ENCODE measurements around a stretch of chr9.

- RAMPAGE, long total RNA, result no peak
- RRBS, 2 experiments, result no CpG with 5 or more reads among the region's 5 CpGs
CAGE:
- cytosol, long polyA minus RNA, result no peak
- cytosol, long polyA plus RNA, result no peak
- long polyA plus RNA, result no peak
- nucleolus, long total RNA, result no peak
- nucleus, long polyA plus RNA, result no peak
- nucleus, long total RNA, result no peak
These were observed 235.9 kb downstream of the TMEM38B start for GRCh38 chr9:105930037-105930778.

GRCh38 chr9:107010760-107011238, 147.8 kb downstream of the ZNF462 start:
- RAMPAGE, long total RNA, result no peak
- RRBS, 2 experiments, result no CpG with 5 or more reads among the region's 4 CpGs
CAGE:
- cytosol, long polyA minus RNA, result no peak
- cytosol, long polyA plus RNA, result no peak
- long polyA plus RNA, result no peak
- nucleolus, long total RNA, result no peak
- nucleus, long polyA plus RNA, result no peak
- nucleus, long total RNA, result no peak

- RAMPAGE, long total RNA, result no peak
- RRBS, 2 experiments, result no CpG with 5 or more reads among the region's 3 CpGs
CAGE:
- cytosol, long polyA minus RNA, result no peak
- cytosol, long polyA plus RNA, result no peak
- long polyA plus RNA, result no peak
- nucleolus, long total RNA, result no peak
- nucleus, long polyA plus RNA, result no peak
- nucleus, long total RNA, result no peak
These were observed 108.1 kb upstream of the RAD23B start for GRCh38 chr9:107175057-107175362.

- RAMPAGE, long total RNA, result no peak
- RRBS, 2 experiments, result no CpG with 5 or more reads among the region's 3 CpGs
CAGE:
- cytosol, long polyA minus RNA, result no peak
- cytosol, long polyA plus RNA, result start-site peak on the plus strand at chr9:107330217-107330238, 371 and 422 reads in 2 replicates
- long polyA plus RNA, result no peak
- nucleolus, long total RNA, result no peak
- nucleus, long polyA plus RNA, result no peak
- nucleus, long total RNA, result no peak
These were observed 47.1 kb downstream of the RAD23B start for GRCh38 chr9:107329985-107330807.

DNA sequence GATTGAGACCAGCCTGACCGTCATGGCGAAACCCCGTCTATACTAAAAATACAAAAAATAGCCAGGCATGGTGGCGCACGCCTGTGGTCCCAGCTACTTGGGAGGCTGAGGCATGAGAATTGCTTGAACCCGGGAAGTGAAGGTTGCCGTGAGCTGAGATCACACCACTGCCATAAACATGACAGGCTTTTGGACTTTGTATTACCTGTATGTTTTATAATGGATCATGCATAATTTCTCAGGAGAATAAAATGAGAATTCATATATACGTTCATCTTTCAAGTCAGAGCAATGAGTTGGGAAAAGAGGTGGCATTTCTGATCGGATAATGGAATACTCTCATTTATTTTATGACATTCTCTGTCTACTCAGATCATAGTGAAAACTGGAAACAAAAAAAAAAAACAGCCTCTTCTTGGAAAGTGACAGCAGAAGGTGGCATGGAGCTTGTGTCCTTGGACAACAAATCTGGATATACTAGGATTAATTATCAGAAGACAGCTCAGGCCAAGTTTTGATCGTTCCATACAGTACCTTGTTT, 48.3 kb downstream of the RAD23B start:
- RAMPAGE, long total RNA, result no peak
- RRBS, 2 experiments, result no CpG with 5 or more reads among the region's 10 CpGs
CAGE:
- cytosol, long polyA minus RNA, result no peak
- cytosol, long polyA plus RNA, result no peak
- long polyA plus RNA, result no peak
- nucleolus, long total RNA, result no peak
- nucleus, long polyA plus RNA, result no peak
- nucleus, long total RNA, result no peak

- RAMPAGE, long total RNA, result no peak
- RRBS, 2 experiments, result no CpG with 5 or more reads among the region's 7 CpGs
CAGE:
- cytosol, long polyA minus RNA, result no peak
- cytosol, long polyA plus RNA, result no peak
- long polyA plus RNA, result no peak
- nucleolus, long total RNA, result no peak
- nucleus, long polyA plus RNA, result no peak
- nucleus, long total RNA, result no peak
These were observed 9.1 kb downstream of the KLF4 start for GRCh38 chr9:107480526-107480793.

- RAMPAGE, long total RNA, result no peak
- RRBS, 2 experiments, result no CpG with 5 or more reads among the region's 12 CpGs
CAGE:
- cytosol, long polyA minus RNA, result no peak
- cytosol, long polyA plus RNA, result no peak
- long polyA plus RNA, result no peak
- nucleolus, long total RNA, result no peak
- nucleus, long polyA plus RNA, result no peak
- nucleus, long total RNA, result no peak
These were observed 125.2 kb upstream of the KLF4 start for GRCh38 chr9:107614618-107615275.

DNA sequence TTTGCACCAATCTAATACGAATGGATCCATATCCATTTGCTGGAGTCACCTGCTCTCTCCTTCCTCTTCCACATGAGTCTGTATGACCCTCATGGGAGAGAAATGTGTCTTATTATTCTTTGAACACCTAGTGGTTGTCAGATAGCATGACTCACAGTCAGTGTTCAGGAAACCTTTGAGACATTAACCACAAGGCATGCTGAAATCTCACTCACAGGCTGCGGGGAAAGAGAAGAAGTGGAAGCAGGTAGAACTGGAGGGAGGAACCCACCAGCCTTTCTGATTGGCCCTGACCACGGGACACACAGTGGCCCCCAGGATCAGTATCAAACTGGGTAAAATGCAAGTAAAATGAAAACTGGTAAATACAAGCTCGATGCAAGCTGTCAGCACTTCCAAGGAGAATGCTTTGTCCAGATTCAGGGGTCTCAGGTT, 222.9 kb upstream of the KLF4 start:
- RAMPAGE, long total RNA, result no peak
- RRBS, 2 experiments, result no CpG with 5 or more reads among the region's 4 CpGs
CAGE:
- cytosol, long polyA minus RNA, result no peak
- cytosol, long polyA plus RNA, result no peak
- long polyA plus RNA, result no peak
- nucleolus, long total RNA, result no peak
- nucleus, long polyA plus RNA, result no peak
- nucleus, long total RNA, result no peak

GRCh38 chr9:107732658-107734081, 243.6 kb upstream of the KLF4 start:
- RAMPAGE, long total RNA, result no peak
- RRBS, 2 experiments, result no CpG with 5 or more reads among the region's 16 CpGs
CAGE:
- cytosol, long polyA minus RNA, result no peak
- cytosol, long polyA plus RNA, result no peak
- long polyA plus RNA, result no peak
- nucleolus, long total RNA, result no peak
- nucleus, long polyA plus RNA, result no peak
- nucleus, long total RNA, result no peak

DNA sequence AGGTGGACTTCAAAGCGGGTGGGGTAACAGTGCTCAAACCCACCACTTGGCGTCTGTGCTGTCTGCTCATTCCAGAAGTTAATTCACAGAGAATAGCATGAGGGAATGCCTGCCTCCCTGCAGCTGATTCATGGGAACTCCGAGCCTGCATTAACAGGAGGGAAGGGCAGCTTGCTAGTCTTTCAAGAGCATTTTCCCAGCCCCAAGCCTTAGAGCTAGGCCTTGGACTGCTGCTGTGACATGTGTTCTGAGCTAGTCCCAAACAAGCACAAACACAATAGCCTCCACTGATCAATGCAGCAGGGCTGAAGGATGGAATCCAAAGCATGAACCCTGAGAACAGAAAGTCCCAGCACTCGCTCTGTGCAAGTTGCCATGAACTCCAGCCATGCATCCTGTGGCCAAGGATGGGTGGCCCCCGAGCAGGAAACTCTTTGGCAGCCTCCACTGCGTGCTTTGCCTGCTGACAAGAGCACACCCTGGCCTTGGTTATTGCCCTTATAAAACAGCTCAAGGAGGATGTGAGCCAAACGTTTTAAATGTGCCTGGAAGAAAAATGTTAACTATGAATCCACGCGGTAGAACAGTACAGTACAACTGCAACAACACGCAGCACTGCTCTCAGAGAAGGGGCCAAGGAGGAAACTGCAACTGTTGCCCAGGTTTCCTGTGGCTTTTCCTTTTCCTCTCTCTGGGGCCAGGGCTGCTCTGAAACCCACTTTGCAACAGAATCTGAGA, 653.1 kb upstream of the KLF4 start:
- RAMPAGE, long total RNA, result no peak
- RRBS, 2 experiments, result no CpG with 5 or more reads among the region's 10 CpGs
CAGE:
- cytosol, long polyA minus RNA, result no peak
- cytosol, long polyA plus RNA, result no peak
- long polyA plus RNA, result no peak
- nucleolus, long total RNA, result no peak
- nucleus, long polyA plus RNA, result no peak
- nucleus, long total RNA, result no peak

DNA sequence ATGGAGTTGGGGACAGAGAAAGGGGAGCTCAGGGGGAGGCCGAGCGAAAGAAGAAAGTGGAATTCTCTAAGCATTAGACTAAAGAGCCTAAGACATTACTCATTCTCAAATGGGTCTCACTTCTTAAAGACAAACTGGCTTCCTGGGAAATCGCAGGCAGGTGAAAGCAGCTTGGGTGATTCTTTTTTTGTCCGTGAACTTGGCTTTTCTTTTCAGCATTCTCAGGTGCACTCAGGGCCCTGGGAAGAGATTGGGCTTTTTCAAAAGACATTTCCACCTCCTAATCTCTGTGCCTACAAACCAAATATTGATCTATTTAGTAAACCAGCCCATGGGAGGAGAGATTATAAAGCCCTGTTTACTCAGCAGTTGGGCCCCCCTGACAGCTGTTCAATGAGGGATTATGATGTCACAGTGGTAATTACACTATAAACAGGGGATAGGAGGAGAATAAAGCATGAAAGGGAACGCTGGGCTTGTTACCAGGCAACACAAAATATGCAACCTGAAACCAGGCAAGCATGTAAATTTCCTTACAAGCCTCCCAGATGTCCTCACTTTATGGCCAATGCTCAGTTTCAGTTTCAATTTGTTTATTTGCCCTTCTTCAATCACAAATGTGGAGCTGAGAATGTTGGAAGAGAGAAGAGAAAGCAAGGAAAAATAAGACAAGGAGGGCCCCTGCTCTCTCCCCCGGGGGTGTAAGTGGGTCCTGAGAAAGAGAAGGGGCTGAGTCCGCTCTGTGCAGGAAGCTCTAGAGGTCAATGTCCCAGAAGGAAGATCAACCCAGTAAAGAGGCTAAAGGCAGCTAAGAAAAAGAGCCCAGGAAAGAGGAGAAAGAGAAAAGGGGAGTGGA, 583.8 kb downstream of the ACTL7B start:
- RAMPAGE, long total RNA, result no peak
- RRBS, 2 experiments, result no CpG with 5 or more reads among the region's 7 CpGs
CAGE:
- cytosol, long polyA minus RNA, result no peak
- cytosol, long polyA plus RNA, result no peak
- long polyA plus RNA, result no peak
- nucleolus, long total RNA, result no peak
- nucleus, long polyA plus RNA, result no peak
- nucleus, long total RNA, result no peak

GRCh38 chr9:108919390-108920139, 14.4 kb downstream of the ELP1 start:
- RAMPAGE, long total RNA, result no peak
- RRBS, 2 experiments, result no CpG with 5 or more reads among the region's 8 CpGs
CAGE:
- cytosol, long polyA minus RNA, result no peak
- cytosol, long polyA plus RNA, result no peak
- long polyA plus RNA, result no peak
- nucleolus, long total RNA, result no peak
- nucleus, long polyA plus RNA, result no peak
- nucleus, long total RNA, result no peak

- RAMPAGE, long total RNA, result no peak
- RRBS, 2 experiments, result no CpG with 5 or more reads among the region's 34 CpGs
CAGE:
- cytosol, long polyA minus RNA, result no peak
- cytosol, long polyA plus RNA, result no peak
- long polyA plus RNA, result no peak
- nucleolus, long total RNA, result no peak
- nucleus, long polyA plus RNA, result no peak
- nucleus, long total RNA, result no peak
These were observed 772 bp downstream of the ELP1 start for GRCh38 chr9:108932893-108933811.

GRCh38 chr9:109010577-109011265, 2.6 kb downstream of the CTNNAL1 start:
- RAMPAGE, long total RNA, result no peak
- RRBS, 2 experiments, result no CpG with 5 or more reads among the region's 2 CpGs
CAGE:
- cytosol, long polyA minus RNA, result no peak
- cytosol, long polyA plus RNA, result no peak
- long polyA plus RNA, result no peak
- nucleolus, long total RNA, result no peak
- nucleus, long polyA plus RNA, result no peak
- nucleus, long total RNA, result no peak

DNA sequence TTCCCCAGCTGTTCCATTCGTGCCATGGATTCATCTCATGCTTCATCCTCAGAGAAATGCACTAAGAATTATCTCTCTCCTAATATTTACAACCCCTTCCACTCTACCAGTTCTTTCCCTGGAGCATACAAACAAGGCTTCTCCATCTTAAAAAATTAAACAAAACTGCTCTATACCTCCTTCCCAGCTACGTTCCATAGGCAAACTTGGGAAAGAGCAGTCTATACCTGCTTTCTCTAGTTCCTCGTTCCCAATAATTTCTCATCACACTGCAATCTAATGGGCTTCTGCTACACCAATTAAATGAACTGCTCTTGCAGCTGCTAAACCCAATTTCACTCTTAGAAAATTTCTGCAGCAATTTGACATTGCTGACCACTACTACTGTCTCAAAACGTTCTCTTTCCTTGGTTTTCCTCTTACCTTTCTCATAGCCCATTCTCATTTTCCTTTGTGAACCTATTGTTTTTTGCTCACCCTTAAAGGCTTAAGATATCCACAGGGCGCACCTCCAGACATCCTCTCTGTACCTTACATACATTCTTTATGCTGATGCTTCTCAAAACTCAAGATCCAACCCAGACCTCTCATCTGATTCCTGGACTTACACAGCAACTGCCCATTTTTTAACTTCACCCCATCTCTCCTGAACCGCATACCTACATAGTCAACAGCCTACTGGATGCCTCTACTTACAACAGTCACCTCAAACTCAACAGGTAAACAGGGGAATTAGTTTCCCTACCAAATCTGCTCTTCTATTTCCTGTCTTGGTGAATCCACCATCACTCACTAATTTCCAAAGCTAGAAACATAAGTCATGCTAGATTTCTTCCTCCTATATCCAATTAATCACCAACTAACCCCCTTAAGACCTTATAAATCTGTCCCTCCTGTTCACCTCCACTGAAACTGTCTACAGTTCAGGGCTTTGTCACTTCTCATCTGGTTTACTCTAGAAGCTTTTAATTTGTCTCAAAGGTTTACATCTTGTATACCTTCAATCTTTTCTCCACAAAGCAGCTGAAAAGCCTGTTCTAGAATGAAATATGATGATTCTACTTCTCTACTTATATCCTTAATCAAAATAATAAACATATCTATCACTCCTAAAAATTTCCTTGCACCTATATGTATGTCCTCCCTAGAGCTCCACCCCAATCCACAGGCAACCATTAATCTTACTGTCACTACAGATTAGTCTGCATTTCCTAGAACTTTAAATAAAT, 49.7 kb downstream of the TMEM245 start:
- RAMPAGE, long total RNA, result no peak
- RRBS, 2 experiments, result no CpG with 5 or more reads among the region's 6 CpGs
CAGE:
- cytosol, long polyA minus RNA, result no peak
- cytosol, long polyA plus RNA, result no peak
- long polyA plus RNA, result no peak
- nucleolus, long total RNA, result no peak
- nucleus, long polyA plus RNA, result no peak
- nucleus, long total RNA, result no peak

GRCh38 chr9:109106322-109106783, 13.4 kb downstream of the TMEM245 start:
- RAMPAGE, long total RNA, result no peak
CAGE:
- cytosol, long polyA minus RNA, result no peak
- cytosol, long polyA plus RNA, result no peak
- long polyA plus RNA, result no peak
- nucleolus, long total RNA, result no peak
- nucleus, long polyA plus RNA, result no peak
- nucleus, long total RNA, result no peak

- RAMPAGE, long total RNA, result no peak
- RRBS, 2 experiments, result no CpG with 5 or more reads among the region's 23 CpGs
CAGE:
- cytosol, long polyA minus RNA, result no peak
- cytosol, long polyA plus RNA, result no peak
- long polyA plus RNA, result no peak
- nucleolus, long total RNA, result no peak
- nucleus, long polyA plus RNA, result no peak
- nucleus, long total RNA, result no peak
These were observed 77.7 kb downstream of the PTPN3 start for GRCh38 chr9:109420095-109421091.

DNA sequence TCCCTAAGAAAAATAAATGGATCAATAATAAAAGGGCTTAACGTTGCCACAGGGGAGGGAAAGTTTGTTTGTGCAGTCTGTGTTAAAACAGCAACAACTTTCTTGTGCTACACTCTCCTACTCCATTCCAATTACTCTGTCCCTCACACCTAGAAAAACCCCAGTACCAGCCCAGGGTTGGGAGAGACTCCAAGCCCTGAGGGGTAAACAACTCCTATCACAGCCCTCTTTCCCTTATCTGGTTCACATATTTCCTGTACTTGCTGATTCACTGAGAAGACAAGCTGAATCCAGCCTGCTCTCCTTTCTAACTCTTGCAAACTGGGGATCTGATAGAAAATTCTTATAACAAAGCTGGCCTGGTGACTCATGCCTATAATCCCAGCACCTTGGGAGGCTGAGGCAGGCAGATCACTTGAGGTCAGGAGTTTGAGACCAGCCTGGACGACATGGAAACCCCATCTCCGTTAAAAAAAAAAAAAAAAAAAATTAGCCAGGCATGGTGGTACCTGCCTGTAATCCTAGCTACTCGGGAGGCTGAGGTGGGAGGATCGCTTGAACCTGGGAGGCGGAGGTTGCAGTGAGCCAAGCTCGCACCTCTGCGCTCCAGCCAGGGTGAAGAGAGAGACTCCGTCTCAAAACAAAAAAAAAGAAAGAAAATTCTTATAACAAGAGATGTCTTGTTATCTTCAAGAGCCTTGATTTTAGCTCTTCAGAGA, 44.6 kb downstream of the PTPN3 start:
- RAMPAGE, long total RNA, result no peak
- RRBS, 2 experiments, result no CpG with 5 or more reads among the region's 9 CpGs
CAGE:
- cytosol, long polyA minus RNA, result no peak
- cytosol, long polyA plus RNA, result no peak
- long polyA plus RNA, result no peak
- nucleolus, long total RNA, result no peak
- nucleus, long polyA plus RNA, result no peak
- nucleus, long total RNA, result no peak

DNA sequence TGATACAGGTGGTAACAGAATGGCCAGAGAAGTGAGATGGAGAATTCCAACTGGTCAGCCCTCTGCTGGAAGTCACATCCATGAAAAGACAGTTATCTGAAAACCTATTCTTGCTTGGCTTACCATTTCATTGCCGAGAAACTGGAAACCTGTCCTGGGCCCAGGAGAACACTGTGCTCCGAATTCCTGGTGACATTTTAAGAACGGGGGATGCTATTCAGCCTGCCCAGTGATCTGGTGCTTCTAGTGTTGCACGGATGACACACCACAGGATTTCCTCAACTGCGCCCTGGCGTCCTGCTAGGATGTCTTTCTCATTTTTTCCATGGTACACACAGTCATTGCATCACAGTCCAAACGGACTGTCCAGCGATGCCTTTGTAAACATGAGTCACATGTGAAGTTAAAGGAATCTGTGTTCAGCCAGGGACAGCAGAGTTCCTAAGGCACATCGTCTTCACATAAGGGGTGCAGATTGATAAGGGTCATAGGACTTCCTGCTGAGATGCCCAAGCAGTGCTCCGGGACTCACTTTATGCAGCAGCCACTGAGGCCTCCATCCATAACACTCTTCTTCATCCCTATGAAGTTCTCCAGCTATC, 9.2 kb upstream of the PTPN3 start:
- RAMPAGE, long total RNA, result no peak
- RRBS, 2 experiments, result no CpG with 5 or more reads among the region's 10 CpGs
CAGE:
- cytosol, long polyA minus RNA, result no peak
- cytosol, long polyA plus RNA, result no peak
- long polyA plus RNA, result no peak
- nucleolus, long total RNA, result no peak
- nucleus, long polyA plus RNA, result no peak
- nucleus, long total RNA, result no peak

Measured in GM12878 (cell line).